Mononuclear cell (primary cell): ENCODE data around the gene RAD51B.

- RRBS, result no CpG with 5 or more reads among the region's 4 CpGs
These were observed 244.5 kb upstream of the GARIN2 start for GRCh38 chr14:66944734-66945220.

DNA sequence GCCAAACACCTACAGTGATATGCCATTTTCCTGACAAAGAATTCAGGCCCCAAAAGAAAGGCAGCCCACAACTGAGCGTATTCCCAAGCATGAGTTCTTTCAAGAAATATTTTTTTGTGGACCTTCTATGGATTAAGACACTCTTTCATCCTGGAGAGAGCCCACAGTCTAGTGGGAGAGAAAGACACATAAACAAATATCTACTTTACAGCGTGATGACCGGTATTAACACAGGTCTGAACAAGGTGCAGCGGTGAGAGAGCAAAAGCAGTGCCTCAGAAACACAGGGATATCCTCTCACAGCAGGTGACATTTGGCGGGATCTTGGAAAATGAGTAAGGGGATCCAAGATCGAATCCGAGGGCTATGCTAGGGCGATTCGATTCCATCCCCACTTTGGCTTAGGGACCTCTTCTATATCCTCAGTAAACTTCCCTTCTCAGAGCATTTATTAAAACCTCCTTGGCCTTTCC is 766 bp downstream of the ATP6V1D start:
- RRBS, result no CpG with 5 or more reads among the region's 9 CpGs

GRCh38 chr14:67514828-67515939 is 17.9 kb upstream of the PLEKHH1 start:
- RRBS, result 4% methylated on average over 53 of the region's 112 CpGs

- RRBS, result no CpG with 5 or more reads among the region's 14 CpGs
These were observed 19.2 kb downstream of the PIGH start for GRCh38 chr14:67580582-67581519.

- RRBS, result no CpG with 5 or more reads among the region's 2 CpGs
These were observed 2.5 kb downstream of the RDH11 start for GRCh38 chr14:67692850-67693585.

DNA sequence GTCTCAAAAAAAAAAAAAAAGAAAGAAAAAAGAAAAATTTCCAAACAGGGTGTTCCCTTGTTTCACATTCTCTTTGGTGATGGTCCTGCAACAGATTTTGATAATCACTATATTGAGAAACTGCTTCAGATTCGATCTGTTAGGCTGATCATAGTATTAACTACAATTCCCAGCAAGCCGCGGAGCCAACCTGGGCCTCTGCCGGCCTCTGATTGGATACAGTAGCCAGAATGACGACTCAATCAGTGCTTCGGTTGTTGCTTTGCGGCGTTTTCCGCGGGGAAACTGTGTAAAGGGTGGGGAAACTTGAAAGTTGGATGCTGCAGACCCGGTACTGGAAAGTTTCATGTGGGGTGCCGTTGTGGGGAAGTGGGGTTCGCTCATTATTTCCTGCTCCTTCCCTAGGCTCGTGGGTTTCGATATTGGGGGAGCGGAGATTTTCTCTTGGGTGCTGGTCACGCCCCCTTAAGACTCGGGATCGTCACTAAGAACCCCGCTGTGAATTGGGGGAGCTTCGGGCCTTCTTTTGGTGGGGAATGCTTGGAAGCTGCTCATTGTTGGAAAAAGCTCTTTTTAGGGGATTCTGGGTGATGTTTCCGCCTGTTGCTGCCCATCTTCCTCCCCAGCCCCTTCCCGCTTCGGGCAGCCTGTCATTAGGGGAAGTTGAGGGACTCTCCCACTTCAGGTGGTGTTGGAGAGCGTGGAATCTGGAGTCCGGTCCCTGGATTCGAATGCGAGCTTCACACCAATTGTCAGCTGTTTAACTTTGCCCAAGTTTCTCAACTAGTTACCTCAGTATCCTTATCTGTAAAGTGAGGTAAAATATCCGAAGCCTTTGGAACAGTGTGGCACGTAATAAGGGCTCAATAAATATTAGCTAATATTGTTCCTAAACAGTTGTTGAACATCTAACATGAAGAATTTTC is at the start of gene RAD51B:
Gene RAD51B (plus strand): TSS at position 257 of the 926 bp plus-strand sequence.
- RRBS, result 0% methylated on average over 2 of the region's 30 CpGs

- RRBS, result no CpG with 5 or more reads among the region's 1 CpG
These were observed 68.7 kb downstream of the RAD51B start for GRCh38 chr14:67888292-67888683.

GRCh38 chr14:67933809-67934573 is 114.4 kb downstream of the RAD51B start:
- RRBS, result no CpG with 5 or more reads among the region's 5 CpGs

DNA sequence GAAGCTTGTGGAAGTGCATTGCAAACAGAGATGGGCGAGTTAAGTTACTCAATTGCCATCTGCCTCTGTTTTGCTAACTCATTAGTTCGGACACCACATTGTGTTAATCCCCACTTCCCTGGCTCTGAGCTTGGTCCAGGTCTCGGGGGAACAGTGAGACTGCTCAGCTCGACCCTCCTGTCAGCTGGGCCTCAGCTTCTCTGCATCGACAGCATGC is 408.0 kb downstream of the ZFP36L1 start:
- RRBS, result no CpG with 5 or more reads among the region's 5 CpGs

DNA sequence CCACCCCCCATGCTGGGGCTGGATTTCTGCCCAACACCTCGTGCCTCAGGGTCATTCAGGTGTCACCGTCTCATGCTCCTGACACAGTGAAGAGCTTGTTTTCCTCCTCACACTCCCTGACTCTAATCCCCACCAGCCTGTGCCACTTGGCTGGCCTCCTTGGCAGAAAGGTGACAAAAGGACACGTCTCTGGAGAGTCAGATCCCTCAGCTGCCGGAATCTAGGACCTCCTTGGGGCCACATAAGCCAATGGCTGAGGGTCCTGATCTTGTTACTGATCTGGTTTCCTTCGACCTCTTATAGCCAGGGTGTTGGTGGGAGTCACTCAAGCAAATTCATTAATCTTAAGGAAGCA is 208.8 kb downstream of the ZFP36L1 start:
- RRBS, result no CpG with 5 or more reads among the region's 5 CpGs

DNA sequence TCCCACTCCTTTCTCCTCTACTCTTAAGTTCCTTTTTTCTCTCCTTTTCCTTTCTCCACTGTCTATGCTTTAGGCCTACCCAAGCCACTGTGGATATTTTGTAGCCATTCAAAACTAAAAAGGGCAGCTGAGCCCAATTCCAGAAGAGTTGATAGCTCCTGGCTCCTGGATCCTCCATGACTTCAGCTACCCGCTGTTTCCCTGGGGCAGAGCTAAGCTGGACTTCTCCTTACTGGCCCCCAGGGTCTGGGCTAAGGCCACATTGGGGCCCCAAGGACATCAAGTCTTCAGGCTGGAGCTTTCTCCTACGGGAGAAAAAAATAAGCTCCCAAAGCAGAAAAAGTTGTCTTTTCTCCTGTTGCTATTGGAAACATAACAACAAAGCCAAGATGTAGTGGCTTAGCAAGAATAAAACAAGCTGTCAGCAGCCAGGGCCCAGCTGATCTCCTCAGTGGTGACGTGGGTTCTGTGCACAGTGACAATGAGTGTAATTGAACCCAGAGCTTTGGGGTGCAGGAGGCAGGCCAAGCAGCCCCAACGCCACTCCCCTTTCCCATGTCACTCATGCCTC is 171.4 kb downstream of the ZFP36L1 start:
- RRBS, result no CpG with 5 or more reads among the region's 4 CpGs

DNA sequence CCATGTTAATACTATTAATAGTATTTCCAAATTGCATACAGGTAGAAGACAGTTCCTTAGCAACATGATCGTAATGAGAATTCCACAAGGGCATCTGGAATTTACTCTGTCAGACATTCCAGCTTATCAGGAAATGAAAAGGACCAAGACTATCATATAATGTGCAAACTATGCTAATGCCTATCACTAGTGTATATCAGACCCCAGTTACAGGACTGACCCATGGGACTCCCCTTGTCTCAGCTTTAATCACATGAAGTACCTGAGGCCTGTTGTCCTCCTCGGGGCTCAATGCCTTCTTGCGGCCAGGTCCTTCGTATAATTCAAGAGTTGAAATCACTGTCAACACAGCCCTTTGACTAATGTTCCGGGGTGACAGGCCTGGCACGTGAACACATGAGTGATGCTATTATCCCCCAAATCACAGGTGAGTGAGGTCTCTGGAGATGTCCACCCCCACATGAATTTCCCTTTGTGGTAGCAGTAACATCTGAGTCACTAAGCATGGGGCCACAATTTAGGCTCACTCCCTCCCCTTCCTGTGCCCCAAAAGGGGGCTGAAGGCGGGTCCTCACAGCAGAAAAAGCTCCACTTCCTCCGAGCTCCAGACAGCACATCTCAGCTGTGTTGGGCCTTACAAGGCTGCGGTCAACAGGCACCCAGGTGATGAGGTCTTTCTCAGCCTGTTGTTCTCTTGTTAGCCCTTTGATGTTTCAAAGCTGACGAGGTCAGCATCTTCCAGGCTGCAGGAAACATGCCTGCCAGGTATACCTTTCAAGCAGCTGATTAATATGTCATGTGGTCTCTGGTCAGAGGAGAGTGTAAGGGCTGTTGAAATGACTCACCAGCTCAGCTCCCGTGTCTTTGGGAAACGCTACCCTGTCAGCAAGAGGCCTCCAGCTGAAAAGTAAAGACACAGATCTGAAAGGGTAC is 107.5 kb downstream of the ZFP36L1 start:
- RRBS, result no CpG with 5 or more reads among the region's 12 CpGs

DNA sequence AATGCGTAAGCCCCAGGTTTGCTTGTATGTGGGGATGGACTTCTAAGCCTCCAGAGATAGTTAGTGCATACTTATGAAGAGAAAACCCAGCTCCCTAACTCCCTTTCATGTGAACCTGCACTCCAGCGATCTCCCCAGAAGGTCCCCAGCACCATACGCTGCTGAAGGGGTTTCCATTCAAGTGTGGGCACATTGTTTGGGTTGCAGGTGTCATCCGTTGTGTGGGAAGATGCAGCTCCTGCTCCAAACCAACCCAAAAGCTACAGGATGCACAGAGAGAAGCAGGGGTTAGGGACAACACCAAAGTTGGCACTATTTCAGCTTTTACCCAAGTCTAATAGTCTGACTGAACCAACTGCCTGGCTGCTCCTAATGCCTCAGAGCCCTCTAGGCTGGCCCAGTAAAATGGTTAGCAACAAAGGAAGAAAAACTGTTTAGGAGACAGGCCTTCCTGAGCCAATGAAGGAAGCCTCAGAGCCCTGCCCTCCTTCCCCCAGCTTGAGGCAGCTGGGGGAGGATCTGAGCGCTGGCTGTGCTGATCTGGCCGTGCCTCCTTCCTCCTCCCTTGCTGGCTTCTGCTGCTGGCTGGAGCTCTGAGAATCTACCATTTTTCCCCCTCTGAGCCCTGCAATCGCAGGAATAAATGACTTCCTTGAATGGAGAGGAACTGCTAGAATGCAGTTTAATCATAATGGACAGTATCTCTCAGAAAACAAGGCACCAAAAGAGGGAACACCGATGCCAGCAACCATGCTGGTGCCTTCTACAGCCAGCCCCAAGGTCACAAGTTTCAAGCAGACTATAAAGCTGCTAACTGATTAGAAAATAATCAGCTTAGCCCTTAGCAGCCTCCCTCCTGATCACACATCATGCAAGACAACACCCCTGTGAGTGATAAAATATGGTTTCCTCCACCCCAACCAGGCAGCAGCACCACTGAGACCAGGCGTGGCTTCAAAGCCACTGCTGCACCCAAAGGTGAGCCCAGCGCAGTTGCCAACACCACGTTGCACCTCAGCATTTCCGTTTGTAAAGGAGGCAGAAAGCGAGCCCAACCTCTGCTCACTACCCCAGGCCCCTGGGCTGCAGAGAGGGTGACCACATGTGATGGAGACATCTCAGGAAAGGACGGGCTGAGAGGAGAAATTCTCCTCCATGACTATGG is 12.0 kb downstream of the ZFP36L1 start:
- RRBS, result no CpG with 5 or more reads among the region's 14 CpGs

GRCh38 chr14:68793315-68793765 is 473 bp upstream of the ZFP36L1 start:
- RRBS, result under 1% methylated on average over 23 of the region's 32 CpGs

GRCh38 chr14:68809171-68809720 is 16.4 kb upstream of the ZFP36L1 start:
- RRBS, result no CpG with 5 or more reads among the region's 2 CpGs

DNA sequence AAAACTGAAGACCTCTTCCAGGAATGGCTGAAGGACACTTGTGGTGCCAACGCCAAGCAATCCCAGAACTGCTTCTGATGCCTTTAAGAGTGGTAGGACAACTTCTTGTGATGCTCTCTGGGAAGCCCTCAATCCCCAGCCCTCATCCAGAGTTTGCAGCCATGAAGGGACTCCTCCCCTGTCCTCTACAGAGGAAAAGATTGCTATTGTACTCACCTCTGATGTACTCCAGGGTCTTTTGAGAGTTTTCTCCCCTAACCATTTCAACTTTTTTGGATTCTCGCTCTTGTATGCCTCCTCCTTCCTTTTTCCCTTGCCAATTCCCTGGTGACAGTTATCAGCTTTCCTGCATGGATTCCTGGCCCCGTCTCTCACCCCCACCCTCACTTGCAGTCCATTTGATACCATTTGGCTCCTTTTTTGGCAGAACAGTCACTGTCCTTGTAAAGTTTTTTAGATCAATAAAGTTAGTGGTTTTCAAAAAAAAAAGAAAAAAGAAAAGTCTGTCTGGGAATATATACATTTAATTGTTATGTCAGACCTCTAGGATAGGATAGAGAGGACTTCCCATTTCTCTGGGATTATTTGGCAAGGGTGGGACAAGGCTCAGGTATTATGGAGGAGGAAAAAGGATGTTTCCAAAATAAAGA is 42.2 kb downstream of the ACTN1 start:
- RRBS, result no CpG with 5 or more reads among the region's 3 CpGs

DNA sequence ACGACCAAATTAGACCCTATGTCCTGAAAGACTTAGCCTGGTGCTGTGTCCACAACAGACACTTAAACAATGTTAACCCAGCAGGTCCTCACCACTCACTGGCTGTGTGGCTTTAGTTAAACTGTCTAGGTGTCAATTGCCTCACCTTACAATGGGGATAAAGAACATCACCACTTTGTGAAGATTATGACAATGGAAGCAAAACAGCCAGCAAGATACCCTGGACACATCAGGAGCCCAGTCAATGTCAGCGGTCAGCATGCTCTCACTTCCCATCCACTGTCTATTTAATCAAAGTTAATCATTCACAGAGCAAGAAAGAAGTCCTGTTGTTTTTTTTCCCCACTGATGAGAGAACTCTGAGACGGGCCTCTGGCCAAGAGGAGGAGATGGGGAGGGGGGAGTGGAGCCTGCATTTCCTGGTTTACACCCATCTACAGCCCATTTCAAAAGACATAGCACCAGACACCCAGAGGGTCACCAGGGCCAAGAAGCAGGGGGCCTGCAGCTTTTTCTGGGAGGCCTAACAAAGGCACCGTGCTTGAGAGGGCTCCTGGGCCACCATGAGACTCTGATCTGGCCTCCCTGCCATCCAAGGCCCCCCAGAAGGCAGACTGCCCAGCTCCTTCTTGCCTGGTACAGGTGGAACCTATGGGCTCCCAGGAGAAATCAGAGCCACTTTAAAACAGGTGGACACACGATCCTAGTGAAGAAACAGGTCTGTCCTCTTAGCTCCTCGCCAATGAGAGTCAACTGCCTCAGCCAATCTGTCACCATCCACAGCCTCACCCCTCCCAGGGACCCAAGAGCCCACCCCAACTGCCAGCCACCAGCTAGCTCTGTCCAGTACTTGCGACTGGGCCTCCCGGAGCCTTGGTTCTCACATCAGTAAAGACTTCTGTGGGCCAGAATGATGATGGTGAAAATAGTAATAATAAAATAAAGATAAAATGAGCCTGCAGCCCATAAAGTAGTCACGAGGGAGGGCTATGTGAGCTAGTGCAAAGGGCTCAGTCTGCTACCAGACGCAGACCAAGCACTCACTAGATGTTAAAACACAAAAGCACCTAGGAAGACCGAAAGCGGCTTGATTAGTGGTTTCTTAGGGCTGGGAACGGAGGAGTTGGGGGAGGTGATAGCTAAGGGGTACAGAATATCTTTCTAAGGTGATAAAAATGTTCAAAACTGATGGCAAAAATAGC is 40.2 kb downstream of the ACTN1 start:
- RRBS, result no CpG with 5 or more reads among the region's 13 CpGs

DNA sequence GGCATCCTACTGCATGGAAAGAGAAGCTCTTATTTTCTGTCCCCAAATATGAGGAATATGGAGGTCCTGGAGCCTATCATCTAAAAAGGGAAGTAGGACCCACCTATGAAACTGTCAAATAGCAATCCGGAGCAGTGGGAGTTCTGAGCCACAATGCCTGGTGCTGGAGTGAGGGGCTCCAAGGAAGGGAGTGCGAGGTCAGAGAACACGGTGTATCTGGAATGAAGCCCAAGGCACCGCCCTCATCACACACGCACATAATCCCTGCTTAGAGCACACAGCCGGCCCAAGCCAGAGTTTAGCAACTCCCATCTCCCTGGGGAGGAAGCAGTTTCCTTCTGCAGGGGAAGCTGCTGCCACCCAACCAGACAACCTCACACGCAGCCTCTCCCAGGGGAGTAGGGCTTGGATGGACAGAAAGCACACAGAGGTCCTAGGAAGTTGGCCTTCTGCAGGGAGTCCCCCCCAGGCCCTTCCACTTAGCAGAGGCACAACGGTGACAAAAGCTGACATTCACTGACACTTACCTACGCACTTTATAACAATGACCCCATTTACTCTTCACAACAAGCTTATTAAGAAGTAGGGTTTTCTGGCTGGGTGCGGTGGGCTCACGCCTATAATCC is 31.3 kb downstream of the ACTN1 start:
- RRBS, result no CpG with 5 or more reads among the region's 11 CpGs

GRCh38 chr14:68961652-68962537 is 17.2 kb downstream of the ACTN1 start:
- RRBS, result no CpG with 5 or more reads among the region's 17 CpGs

- RRBS, result no CpG with 5 or more reads among the region's 5 CpGs
These were observed 16.1 kb downstream of the ACTN1 start for GRCh38 chr14:68962870-68963617.